Umbilical cord (tissue), 2 donors: Measurements from ENCODE around the gene OLAH.

DNA sequence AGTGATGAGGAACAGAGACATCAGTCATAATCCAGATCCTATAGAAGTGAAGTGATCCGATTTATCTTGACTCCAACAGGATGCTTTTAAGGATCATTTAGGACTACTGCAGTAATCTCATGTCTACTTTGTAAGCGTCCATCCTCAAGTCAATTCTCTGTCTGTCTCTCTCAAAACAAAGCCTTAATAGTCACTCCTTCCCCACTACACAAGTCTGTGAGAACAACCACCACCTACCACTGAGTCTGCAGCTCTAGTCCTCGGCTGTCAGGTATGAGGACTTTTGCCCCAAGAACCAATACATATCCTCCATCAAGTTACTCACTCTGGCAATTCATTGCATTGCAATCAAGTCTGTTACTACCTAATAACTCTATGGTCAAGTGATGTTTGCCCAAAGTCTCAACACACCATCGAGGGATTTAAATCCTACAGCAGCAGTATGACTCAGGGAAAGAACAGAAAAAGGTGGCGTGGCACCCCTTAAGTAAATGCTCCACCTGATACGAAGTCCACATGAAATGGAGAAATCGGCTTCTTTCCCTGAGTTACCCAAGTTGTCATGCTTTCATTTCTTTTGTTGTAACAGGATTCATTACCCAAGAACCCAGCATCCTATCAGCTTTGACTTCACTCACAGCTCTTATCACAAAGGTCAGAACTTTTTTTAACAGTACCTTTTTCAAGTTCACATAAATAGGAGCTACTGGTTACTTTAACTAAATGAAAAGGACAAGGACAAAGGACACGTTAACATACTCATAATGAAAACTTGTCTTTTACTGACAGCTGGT is 219.6 kb upstream of the FRMD4A start:
- RAMPAGE, long total RNA, result no peak

GRCh38 chr10:14556638-14557604 is 217.8 kb downstream of the FAM107B start:
- RAMPAGE, long total RNA, result no peak

DNA sequence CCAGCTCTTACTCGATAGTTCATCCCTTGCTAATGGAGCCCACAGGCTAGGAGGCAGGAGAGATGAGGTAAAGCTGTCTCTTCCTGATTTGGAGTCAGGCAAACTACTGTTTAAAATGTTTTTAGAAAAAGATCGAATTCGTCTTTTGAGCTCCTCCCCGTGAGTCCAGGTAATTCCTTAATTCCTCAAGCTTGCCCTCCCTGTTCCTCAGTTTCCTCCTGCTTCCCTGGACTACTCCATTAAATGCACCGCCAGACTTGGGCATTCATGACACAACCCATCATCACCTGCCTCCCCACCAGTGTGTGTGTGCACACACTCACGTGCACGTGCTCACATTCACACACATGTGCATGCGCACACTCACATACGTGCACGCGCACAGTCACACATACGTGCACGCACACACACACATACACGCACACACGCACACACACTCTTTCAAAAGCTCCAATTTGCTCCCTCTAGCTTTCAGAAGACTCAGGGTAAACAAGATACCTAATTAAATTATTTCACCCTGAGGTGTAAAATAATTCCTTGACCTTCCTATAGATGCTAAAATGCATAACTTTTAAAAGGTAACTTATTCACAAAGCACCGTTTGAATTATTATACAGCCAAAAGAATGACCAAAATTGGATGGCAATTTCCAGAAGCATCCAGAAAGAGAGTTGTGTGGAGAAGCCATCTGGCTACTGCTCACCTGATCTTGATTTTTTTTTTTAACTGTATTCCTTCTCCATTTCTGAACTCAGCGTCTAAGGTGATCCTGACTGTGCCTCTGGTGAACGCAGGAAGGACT is 216.6 kb downstream of the FAM107B start:
- RAMPAGE, long total RNA, result no peak

- RAMPAGE, long total RNA, result no peak
Measured at GRCh38 chr10:14598890-14599730, 175.6 kb downstream of the FAM107B start.

DNA sequence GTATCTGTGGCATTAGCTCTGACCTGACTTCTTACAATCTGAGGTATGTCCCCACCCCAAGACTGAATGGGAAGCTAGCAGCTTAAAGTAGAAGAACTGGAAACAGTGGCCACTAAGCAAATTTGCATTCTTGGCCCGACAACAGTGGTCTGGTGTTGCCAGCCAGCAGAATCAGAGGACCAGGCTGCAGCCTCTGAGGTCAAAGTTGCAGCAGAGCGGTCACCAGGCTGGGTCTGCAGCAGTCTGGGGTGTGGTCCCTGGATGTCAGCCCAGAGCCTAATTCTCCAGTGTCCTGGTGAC is 26.3 kb downstream of the FAM107B start:
- RAMPAGE, long total RNA, result no peak

GRCh38 chr10:14751904-14752335 is 22.8 kb downstream of the FAM107B start:
- RAMPAGE, long total RNA, result no peak

- RAMPAGE, long total RNA, result no peak
Measured at GRCh38 chr10:14773784-14774625, 692 bp downstream of the FAM107B start.

DNA sequence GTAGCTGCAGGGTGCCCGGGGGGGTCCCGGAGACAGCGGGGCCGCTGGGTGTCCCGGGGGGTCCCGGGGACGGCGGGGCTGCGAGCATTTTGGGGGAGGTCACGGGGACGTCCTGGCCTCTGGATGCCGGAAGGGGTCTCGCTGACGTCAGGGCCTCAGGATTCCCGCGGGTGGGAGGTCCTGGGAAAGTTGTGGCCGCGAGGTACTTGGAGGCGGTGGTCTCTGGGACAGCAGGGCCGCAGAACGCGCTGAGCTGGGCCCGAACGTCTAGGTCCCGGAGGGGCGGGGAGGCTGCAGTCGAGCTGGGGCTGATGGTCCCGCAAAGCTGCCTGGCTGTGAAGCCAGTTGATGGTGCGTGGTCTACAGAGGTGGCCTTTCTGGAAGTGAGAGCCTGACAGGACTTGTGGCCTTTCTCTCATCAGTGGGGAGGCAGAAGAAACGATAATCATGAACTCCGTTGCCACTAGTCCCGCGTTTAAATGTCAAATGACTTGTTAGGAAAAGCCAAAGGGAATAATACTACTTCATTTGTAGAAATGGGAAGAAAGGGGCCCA is 714 bp downstream of the HSPA14 start:
- RAMPAGE, long total RNA, result no peak

GRCh38 chr10:14953247-14953970 is 487 bp downstream of the DCLRE1C start:
- RAMPAGE, long total RNA, result no peak

DNA sequence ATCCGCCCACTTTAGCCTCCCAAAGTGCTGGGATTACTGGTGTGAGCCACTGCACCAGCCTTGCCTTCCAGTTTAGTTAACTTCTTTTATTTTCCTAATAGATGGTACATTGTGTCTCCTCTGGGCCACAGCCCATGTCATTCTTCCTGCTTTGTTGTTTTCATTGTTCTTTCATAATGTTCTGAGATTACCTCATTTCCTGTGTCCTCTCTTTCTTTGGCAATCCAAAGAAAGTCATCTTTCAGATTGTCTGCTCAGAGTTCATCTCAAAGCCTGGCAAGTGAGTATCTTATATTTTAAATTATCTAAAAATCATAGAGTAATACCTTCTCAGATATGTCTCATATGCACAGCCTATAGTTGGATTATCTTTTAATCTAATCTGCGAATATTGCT is at the start of gene OLAH:
Gene OLAH (plus strand): TSS at position 237 of the 396 bp plus-strand sequence.
- RAMPAGE, long total RNA, result no peak

- RAMPAGE, long total RNA, result no peak
Measured at GRCh38 chr10:15136195-15136586, 32.3 kb downstream of the NMT2 start.

GRCh38 chr10:15231300-15231770 is 62.8 kb upstream of the NMT2 start:
- RAMPAGE, long total RNA, result no peak

DNA sequence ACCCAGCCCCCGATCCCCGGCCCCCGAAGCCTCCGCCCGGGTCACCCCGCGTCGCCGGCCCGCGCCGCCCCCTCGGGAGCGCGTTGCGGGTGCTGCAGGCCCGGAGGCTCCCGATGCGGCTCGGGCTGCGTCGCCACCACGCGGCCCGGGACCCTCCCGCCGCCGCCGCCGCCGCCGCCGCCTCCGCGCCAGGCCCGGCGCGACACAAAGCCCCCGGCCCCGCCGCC is 457 bp downstream of the FAM171A1 start:
- RAMPAGE, long total RNA, result no peak

DNA sequence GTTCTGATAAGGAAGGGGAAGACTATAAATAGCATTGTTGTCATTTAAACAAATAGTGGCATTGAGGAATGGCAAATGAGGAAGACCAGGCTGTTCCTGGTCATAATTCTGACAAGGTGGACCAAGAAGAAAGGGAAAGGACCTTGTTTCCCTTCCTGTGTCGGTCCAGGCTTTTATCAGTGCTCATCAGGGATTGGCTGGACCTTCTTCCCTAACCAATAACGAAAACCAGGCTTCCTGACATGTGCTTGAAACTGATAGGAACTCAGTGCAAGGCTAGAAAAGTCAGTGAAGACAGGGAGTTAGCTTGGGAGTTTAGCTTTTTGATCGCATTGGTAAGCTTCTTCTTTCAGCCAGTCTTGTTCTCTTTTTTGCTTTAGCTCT is 116.1 kb downstream of the ITGA8 start:
- RAMPAGE, long total RNA, result no peak

- RAMPAGE, long total RNA, result no peak
Measured at GRCh38 chr10:15856765-15857604, 3.3 kb downstream of the MINDY3 start.

DNA sequence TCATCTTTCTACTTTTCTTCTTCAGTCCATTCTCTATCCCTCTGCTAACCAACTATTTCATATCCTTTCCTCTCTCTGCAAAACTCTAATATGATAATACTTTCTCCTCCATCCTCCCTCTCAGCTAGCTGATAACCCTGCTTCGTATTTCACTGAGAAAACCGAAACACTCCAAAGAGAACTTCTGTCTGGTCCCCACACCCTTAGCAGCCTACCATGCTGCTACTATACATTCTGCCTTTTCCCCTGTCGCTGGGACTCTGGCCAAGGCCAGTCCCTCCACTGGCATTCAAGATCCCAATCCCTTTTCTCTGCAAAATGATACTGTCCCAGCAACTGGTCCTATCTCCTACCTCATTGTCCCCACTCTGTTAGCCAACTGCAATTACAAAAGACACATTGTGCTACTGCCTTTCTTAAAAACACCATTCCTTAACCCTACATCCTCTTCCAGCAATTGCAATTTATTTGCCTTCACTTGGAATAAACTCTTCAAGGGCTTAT is 113.6 kb upstream of the C1QL3 start:
- RAMPAGE, long total RNA, result no peak

GRCh38 chr10:16832607-16833256 is 15.5 kb upstream of the RSU1 start:
- RAMPAGE, long total RNA, result no peak

- RAMPAGE, long total RNA, result no peak
Measured at GRCh38 chr10:16996563-16997077, 133.0 kb downstream of the CUBN start.

- RAMPAGE, long total RNA, result no peak
Measured at GRCh38 chr10:17062925-17063498, 66.6 kb downstream of the CUBN start.

DNA sequence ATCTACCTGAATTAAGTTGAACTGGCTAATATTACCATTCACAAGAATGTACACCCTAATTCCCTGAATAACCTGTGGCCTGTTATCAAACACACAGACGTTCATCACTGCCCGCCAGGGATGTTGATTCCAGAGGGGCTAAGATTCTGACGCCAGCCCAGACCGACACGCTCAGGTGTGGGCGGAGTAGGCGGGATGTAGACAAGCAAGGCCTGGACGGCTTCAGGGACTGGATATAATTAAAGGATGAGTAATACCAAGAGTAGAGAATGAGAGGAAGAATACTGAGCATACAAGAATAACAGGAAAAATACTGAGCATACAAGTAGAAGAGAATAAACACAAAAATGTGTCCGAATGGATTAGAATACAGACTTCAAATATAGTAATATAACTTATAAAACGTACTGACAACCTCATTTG is 29.0 kb downstream of the CUBN start:
- RAMPAGE, long total RNA, result no peak